Subcutaneous preadipocyte (primary cell): ENCODE results near the genes SRI, TEX47 and CYP51A1.

DNA sequence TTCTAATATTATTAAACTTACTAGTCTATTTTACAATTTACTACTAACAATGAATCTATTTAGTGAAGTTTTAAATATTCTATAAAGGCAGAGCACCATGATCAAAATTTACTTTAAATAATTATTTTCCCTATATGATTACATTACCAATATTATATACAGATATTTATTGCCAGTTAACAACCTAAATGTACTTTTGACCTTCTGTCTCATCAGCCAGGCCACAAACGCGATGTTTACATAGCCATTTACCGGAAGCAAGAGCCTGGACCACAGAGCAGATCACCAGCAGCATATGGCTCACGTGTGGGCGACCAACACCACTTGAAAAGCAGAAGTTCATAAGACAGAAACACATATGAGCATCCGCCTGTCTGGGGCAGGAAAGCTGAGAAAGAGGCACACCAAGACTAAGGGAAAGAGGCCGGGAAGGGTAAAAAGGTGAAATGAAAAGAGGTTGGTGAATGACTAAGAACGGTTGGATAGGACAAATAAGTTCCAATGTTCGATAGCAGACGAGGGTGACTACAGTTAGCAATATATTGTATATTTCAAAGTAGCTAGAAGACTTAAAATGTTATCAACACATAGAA is 1.4 kb downstream of the ABCB1 start:
- CAGE, long polyA plus RNA = no peak

DNA sequence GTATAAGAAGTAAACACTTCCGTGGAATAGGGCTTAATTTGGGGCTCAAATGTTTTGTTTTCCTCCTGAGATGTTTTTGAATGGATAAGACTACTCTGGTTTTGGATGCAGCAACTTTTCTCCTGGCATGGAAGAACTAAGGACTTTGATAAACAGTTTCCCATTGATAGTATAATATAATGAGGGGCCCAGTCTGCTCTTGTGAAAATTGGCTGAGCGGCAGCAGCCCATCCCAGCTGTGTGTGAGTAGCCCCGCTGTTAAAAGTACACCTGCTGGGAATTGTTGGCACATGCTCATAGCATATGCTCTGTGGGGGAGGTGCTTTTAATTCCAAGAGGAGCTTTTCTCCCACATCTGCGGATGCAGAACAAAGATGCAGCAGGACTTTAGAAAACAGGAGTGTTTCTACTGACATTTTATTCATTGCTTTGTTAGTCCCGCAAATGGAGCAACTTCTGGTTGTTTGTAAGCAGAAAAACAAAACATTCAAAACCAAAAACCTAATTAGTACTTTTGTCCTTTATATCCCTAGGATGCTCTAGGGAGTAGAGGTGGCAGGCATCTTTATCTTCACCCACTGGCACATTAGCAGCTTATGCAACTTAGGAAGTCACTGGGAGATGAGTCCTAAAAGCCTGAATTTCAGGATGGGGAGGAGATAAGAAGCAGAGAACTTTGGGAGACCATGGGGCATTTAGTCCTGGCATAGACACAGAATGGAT is 19.0 kb downstream of the SRI start:
- CAGE, long polyA plus RNA = no peak

GRCh38 chr7:88219951-88220869 is at the start of gene SRI:
TSS of gene SRI (minus strand) at chr7:88220038.
- CAGE, long polyA plus RNA = start-site peak on the minus strand at chr7:88220030-88220062, 1,440 and 450 reads in 2 replicates

DNA sequence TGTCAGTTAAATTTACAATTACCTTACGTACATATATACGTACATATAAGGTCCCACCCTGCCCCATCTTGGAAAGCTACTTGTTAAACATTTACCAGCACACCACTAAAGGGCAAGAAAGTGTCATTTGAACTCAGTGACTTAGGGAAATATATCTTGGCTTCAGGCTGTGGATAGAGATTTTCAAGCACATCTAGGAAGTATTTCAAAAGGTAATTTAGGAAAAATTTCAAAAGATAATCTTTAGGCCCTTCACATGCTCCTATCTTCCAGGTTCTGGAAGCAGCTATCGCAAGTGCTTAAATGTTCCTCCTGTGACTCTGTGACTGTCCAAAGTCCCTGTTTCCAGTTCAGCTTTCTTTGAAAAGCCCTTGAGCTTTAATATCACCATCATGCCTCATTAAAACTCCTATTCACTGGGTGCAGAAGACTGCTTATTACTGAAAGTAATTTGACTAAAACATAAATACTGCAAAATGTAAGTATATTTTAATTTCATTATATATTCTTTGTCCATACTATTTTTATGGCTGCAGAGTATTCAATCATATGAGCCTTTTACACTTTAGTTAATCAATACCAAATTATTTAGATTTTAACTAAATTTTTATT is 9.8 kb upstream of the SRI start:
- CAGE, long polyA plus RNA = no peak

DNA sequence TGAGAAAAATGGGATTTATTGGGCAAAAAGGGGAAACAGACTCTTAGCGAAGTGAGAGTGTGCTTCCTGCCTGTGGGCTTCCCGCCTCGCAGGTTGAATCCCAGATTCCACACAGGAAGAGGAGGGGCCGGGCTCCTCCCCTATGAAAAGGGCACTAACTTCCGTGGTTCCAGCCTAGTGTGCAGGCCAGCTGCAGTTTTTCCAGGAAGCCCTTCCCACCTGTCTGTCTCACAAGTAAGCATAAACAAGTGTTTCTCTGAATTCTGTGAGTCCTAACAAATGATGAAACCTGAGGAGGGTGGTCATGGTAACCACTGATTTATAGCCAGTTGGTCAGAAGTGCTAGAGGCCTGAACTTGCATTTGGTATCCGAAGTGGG is 54.6 kb upstream of the STEAP4 start:
- CAGE, long polyA plus RNA = no peak

GRCh38 chr7:88795563-88795828 is at the start of gene TEX47:
TSS of gene TEX47 (minus strand) at chr7:88795737.
- CAGE, long polyA plus RNA = no peak

DNA sequence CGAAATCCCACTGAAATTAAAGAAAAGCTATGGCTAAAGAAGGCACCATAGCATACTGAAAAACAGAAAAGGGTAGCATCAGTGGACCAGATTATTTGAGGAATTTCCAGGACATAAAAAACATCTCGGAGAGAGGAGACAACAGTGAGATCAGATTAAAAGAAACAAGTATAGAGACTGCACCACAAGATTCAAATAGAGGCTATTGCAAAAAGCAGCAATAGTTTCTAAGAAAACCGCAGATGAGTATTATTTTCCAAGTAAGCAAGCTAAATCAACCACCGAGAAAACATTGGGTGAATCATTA is 18.7 kb downstream of the STEAP1 start:
- CAGE, long polyA plus RNA = no peak

GRCh38 chr7:90188277-90188766 is 23.2 kb upstream of the STEAP2 start:
- CAGE, long polyA plus RNA = no peak

- CAGE, long polyA plus RNA = no peak
These were observed 2.0 kb upstream of the CFAP69 start for GRCh38 chr7:90242913-90243413.

GRCh38 chr7:90345219-90346389 is 912 bp upstream of the GTPBP10 start:
- CAGE, long polyA plus RNA = no peak

DNA sequence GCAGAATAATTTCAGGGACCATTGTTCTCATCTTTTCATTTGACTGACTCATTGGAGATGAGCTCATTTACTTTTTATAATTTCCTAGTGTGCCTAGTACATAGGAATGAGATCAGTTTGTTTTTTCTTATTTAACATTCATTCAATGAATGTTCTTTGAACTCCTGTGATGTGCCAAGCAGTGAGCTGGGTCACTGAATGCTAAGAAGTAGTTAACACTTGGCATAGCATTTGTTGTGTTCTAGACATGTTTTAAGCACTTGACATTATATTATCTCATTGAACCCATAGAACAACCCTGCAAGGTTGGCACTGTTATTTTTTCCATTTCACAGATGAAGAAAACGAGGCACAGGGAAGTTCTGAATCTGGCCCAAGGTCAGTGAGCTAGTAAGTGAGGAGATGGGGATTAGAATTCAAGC is 8.4 kb downstream of the CLDN12 start:
- CAGE, long polyA plus RNA = no peak

GRCh38 chr7:90621169-90621635 is 25.1 kb downstream of the CDK14 start:
- CAGE, long polyA plus RNA = no peak

DNA sequence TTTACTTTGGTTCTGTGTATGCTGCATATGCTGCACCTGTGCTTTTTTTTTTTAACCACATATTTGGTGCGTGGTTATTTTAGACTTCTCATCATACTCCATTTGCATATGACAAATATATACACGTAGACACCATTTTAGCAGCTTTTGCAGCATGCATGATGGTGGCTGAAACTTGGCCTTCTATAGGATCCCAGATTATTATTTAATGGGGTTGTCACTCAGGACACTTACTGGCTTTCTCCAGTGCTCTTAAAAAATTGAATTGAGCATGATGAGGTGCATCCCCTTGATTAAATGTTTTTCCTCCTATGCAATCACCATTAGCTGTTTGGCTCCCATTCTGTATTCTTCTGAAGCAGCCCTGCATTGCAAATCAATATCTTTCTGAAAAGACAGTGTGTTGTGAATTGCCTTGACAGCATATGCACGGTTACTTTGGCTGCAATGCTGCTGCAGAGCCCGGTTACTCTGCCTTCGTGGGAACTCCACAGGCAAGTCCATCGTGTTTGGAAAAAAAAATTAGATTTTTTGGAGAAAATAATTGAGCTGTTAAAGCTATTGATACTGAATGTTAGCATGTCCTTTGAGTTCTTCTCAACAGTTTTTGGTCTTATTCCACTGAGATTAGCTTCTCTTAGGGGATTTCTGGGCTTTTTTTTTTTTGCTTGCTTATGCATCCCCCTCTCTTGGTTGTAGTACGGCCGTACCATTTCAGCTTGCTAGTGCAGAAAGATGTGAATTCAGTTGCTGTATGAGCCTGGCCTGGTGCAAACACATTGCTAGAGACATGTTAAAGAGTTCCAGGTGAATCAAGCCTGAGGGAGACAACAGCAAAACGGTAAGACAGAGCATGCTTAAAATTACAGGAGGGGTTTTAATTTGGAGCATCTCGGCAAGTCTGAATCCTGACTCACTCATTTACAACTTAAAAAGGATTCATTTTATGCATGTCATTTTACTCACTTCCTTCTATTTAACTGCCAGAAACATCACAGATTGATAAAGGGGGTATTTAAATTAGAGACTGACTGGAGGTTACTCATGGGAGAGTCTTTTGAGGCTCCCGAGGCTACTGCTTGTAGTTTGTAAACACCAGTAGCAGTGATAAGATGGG is 113.4 kb downstream of the CDK14 start:
- CAGE, long polyA plus RNA = no peak

GRCh38 chr7:91300005-91300716 is 35.9 kb downstream of the FZD1 start:
- CAGE, long polyA plus RNA = no peak

DNA sequence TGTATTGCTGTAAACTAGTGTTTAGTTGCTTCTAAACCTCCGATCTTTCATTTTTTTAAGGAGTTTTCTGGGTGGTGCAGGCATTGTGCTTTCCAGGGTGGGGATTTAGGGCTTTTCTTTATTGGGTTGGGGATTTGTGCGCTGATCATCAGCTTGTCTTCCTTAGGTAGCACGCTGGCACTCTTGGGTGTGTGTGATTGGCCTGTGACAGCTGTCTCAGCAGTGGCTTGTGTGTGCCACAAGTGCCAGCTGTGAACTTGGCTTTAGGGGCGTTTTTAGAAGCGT is 700 bp downstream of the AKAP9 start:
- CAGE, long polyA plus RNA = no peak

DNA sequence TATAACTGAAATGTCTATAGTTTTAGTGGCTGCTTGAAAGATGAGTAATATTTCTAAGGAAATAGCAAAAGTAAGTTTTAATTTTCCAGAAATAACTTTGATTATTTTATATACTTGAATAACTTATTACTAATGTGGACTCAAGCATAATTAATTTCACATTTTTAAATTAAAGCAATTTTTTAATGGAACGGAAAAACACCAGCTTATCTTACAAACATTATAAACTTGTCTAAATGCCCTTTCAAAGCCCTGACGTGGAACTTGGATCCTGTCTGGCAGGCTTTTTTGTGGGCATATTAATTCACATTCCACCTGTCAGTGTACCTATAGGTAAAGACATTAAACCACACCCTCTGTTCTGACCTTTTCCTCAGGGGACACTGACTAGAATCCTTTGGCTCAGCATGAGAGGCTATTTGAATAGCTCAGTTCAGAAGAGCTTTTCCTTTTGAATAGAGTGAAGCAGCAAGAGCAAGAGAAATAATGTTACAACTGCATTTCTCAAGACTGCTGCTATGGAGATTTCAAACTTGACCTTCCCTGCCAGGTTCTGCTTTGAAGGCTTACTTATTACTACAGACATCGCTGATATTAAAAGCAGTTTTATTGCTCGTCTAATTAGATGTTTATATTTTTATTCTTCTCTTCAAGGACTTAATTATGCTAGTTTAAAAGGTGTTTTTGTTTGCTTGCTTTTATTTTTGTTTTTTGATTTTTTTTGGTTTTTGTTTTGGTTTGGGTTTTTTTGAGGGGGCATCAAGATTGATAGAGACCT is 76.9 kb downstream of the CYP51A1 start:
- CAGE, long polyA plus RNA = no peak

GRCh38 chr7:92134298-92135146 is at the start of gene CYP51A1:
TSS of gene CYP51A1 (minus strand) at chr7:92134477.
- CAGE, long polyA plus RNA = start-site peak on the minus strand at chr7:92134432-92134477, 2,137 and 437 reads in 2 replicates

- CAGE, long polyA plus RNA = no peak
These were observed 11.3 kb downstream of the KRIT1 start for GRCh38 chr7:92234217-92235037.

GRCh38 chr7:92263788-92264282 is 18.1 kb downstream of the ANKIB1 start:
- CAGE, long polyA plus RNA = no peak

- CAGE, long polyA plus RNA = no peak
These were observed 98.5 kb upstream of the GATAD1 start for GRCh38 chr7:92348374-92349551.